ENCODE data around the genes LUC7L3 and TOB1.

DNA sequence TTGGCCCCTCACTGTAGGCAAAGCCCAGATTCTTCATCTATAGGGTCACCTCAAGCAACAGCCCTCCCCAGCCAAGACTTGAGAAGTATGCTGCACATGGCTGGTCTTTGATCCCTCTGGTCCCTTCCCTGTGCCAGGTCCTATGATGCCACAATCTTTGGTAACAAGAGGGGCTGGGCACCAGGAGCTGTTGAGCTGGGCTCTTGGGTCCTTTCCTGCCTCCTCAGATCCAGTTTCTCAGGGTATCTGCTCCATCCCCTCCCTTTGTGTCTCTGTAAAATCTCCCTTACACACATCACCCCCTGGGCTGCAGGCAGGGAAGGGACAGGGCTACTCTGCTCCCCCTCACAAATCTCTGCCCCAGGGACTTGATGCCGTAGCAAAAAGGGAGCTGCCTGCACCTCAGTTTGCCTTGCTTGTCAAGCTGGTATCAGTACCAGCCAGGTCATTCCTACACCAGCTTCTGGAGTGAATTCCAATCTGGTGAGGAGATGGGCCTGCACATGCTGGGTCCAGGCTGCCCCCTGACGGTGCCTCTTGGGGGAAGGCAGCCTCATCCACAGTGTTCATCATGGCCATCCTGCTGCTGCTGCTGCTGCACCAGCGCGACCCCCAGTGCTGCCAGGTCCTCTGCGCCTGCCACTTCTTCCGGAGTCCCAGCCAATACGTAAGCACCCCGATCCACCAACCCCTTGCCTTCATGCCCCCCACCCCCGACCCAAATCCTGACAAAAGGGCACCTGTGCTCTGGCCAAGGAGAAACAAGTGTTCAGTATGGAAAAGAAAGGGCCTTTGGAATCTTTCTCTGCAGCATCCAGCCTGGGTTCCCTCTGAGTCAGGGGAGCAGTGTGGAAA lies 8.4 kb downstream of the MRPL27 start:
- PRO-cap = no peak
- RAMPAGE, long total RNA, 2 experiments = no peak in any of the 2 experiments

DNA sequence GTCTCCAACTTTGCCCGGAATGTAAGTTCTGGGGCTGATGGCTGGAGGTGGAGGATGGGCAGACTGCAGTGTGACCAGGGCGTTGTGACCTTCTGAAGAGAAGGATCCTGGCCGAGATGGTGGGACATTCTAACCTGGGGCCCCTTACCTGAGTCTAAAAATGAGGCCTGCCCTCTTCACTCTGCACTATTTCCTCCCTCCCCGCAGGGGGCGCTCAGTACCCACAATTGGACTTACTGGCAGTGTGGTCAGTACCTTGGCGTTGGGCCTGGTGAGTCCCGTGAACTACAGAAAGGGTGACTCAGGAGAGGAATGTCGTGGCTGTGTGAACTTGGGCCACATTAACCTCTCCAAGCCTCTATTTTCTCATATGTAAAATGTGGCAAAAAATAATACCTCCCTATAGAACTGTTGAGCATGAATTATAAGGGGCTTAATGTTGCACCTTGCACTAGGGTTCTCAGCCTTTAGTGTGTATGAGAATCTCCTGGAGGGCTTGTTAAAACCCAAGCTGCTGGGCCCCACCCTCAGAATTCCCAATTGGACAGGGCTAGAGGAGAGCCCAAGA lies 3.9 kb downstream of the RSAD1 start:
- PRO-cap = no peak
- RAMPAGE, long total RNA, 2 experiments = no peak in any of the 2 experiments

DNA sequence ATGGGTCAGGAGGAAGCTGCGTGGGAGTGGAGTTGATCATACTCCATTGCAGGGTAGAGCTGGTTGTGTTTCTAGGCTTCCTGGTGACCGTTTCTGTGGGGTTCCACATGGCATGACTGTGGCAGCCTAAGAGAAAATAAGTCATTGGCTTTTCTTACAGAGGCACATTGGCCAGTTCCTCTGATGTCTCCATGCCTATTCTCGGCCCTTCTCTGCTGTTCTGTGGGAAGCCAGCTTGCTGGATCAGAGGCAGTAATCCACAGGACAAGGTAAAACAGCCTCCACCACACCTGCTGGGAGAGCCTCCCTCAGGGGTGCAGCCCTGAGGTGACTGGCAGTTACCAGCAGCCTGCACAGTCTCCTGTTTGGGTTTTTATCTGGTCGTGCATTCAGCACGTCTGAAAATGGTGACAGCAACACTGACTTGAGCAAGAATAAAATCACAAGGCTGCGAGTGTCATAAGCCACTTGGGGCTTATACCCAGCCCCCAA lies 10.7 kb upstream of the EPN3 start:
- PRO-cap = unidirectional peak, plus-strand start at position 234 of the sequence
- RAMPAGE, long total RNA, 2 experiments = no peak in any of the 2 experiments

DNA sequence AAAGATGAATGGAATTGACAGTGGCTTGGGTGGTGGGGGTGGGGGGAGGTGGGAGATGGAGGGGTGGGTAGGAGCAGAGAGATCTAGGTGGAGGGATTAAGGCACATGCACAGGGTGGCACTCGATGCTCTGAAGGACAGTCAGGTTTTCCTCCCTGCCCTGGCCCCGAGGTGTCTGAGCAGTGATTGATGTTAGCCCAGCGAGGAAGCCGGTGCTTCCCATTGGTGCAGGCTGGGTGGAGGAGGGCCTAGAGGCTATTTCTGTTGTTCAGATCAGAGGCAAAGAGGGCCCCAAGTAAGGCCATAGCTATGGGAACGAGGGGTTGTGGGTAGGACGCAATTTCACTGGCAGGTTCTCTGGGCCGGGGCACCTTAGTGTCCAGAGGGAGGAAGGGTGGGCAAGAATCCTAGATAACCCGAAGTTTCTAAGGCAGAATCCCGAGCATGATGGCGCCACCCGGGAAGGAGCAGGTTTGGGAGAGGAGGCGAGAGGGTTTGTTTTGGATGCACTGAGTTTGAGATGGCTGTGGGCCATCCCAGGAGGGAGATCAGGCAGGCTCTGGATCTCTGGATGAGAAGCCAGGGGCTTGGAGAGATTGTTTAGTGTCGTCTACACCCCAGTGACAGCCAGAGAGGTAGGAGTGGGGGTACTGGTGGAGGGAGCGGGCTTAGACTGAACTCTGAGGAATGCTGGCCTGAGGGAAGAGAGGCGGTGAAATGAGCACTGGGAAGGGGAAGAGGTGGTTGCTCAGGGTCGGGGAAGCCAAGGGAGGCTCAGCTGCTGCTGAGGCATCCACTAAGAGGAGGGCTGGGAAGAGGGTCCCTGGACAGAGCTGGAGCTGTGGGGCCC lies 23.3 kb downstream of the CACNA1G start:
- PRO-cap = no peak
- RAMPAGE, long total RNA, 2 experiments = no peak in any of the 2 experiments

DNA sequence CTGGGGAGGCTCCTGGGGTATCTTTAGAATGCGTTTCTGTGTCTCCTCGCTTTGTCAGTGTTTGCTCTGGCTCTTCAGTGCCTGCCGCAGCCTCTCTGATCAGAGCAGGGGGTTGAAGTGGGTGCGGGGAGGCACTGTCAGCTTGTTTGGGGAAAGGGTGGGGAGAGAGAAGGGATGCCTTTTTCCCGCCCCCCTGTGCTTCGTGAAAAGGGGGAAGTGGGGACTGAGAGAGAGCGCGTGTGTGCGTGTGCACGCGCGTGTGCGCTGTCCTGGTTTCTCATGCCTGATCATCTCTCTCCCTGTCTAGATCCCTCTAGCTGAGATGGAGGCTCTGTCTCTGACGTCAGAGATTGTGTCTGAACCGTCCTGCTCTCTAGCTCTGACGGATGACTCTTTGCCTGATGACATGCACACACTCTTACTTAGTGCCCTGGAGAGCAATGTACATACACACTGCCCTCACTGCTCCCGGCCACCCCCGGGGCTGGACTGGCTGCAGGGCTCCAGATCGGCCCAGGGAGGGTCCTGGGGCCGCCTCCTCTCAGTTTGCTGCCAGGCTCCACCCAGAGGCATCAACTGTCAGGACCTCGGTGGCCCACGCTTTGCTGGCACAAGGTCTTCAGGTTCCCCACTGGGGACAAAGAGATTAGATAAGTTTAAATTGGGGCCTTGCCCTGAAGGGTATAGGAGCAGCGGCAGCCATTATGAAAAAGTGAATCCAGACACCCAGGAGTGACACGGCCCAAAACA lies 13.2 kb upstream of the ABCC3 start:
- PRO-cap = no peak
- RAMPAGE, long total RNA, 2 experiments = no peak in any of the 2 experiments

GRCh38 chr17:50630377-50630915 lies 4.2 kb upstream of the ABCC3 start:
- PRO-cap = no peak
- RAMPAGE, long total RNA, 2 experiments = no peak in any of the 2 experiments

DNA sequence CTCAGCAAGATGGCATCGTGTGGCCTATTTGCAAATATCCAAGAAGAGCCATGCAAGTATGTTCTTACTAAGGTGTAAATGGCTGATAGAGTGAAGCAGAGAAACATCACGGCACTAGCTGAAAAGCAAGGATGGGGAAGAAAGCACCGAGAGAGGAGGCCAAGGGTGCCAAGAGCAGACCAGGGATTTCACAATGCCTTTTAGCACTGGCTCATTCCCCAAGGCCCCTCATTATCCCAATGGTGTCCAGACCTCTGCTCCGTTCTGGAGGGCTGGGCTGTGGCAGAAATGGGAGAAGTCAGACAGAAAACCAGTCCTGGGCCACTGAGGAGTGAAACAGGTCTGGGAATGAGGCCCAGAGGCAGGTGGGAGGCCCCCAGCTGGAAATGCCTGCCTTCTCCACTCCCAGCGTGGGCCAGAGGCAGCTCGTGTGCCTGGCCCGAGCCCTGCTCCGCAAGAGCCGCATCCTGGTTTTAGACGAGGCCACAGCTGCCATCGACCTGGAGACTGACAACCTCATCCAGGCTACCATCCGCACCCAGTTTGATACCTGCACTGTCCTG lies 20.5 kb downstream of the ANKRD40 start:
- PRO-cap = no peak
- RAMPAGE, long total RNA, 2 experiments = no peak in any of the 2 experiments

DNA sequence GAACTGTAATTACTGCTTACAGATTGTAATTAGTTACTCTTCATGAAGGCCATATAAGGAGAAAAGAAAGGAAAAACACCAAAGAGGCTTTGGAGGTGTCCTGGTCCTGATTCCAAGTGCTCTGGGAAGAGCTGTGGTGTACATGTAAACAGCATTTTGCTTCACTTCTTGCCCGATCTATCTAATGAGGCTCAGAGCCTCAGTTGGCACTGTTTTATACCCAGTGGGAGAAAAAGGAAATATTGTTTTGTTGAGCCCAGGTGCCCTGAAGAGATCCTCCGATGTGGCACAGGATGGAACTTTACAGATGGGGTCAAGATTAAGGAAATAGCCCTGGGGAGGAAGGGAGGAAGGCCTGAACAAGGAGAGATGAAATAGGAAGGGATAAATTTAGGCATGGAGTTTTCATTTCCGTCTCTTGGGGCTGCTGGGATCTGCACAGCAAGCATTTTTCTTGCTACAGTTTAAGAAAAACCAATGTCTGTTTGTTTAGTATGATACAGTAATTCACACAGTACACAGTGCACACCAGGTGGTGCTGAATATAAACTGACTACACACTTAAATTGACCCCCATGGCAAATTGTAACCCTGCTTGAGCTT lies 845 bp upstream of the ANKRD40 start:
- PRO-cap = no peak
- RAMPAGE, long total RNA, 2 experiments = no peak in any of the 2 experiments

DNA sequence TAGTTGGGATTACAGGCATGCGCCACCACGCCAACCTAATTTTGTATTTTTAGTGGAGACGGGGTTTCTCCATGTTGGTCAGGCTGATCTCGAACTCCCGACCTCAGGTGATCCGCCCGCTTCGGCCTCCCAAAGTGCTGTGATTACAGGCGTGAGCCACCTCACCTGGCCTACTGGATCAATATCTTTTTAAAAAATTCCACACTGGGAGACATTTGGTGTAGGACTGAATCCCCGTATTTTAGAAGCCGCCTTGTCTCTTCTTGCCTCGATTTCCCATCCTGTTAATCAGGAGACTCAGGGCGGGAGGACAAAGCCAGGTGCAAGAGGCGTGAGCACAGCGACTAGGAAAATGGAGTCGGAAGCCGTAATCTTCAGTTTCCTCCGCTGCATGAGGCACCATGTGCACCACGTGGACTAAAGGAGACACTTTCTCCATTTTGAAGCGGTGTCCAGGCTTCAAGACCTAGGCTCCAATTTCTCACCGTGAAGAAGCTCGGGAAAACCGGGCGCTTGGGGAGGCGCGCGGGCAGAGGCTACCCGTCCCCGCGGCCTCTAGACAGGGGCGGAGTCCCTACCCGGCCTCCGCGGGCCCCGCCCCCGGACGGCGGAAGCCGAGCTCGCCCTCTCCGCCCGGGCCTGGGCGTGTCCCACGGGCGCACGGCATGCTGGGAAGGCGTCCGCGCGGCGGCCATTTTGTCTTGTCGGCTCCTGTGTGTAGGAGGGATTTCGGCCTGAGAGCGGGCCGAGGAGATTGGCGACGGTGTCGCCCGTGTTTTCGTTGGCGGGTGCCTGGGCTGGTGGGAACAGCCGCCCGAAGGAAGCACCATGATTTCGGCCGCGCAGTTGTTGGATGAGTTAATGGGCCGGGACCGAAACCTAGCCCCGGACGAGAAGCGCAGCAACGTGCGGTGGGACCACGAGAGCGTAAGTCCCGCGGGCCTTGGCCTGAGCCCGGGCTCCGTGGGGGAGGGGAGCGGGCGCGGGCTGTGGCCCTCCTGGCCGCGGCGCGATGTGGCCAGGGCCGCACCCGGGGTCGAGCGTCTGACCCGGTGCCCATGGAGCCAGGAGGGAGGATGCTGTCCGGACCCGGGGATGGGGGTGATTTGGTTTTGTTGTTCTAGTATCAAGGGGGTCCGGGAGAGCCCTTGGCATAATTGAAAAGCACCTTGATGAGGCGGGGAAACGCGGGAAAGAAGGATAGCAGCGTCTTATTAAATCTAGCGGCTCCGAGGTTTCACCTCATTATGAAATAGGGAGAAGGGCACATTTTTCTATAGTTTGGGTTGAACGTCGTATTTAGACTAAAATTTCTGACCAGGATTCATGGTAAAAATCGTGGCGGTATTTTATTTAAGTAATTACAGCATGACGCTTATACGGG lies at the start of gene LUC7L3:
LUC7L3 (plus strand) TSS at position 699 of the 1,384 bp plus-strand sequence.
- PRO-cap = bidirectional peak, plus-strand start at position 726 of the sequence, minus-strand start at position 557 of the sequence
- RAMPAGE, long total RNA, 2 experiments = start-site peak on the plus strand in 2 of 2 experiments, centred at positions 718 to 721 of the sequence, 231 to 483 reads per replicate

DNA sequence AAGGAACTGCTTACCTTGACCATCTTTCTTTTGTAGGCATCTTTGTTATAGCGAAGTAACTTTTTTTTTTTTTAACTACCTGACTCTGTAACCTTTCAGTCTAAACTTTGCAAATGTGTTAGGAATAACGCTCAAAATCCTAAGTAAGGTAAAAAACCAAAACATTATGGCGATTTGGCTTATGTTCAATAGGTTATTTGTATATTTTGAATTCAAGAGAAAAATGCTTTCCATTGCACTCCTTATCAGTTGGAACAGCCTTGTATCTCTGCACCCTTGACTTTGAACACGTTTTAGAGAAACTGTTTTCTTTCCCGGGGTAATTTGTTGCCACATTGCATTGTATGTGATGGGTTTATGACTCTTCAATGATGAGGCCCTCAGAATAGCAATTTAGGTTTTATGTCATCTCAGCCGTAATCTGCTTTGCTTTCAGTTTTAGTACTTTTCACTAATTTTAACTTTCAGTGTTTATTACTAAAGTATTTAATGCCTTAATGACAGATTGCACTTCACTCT lies 1.7 kb downstream of the LUC7L3 start:
- PRO-cap = no peak
- RAMPAGE, long total RNA, 2 experiments = no peak in any of the 2 experiments

DNA sequence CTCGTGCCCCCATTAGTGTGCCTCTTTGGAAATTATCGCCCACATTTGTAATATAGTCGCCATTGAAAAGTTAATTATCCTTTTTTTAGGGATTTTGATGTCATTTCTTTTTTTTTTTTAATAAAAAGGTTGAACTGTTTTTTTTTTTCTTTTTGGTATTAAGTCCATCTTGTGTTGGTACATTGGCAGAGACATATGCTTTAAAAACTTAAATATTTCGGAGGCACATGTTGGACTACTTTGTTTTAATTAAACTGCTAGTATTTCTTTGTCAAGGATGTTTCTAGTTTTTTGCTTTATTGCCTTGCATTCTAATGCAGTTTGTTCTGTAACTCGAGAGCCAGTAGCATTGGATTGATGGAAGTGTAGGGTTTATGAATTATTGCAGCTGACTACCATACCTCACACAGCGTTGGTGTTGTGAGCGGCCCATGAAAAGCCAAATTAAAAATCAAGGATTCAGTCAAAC lies 16.4 kb downstream of the ANKRD40CL start:
- PRO-cap = no peak
- RAMPAGE, long total RNA, 2 experiments = no peak in any of the 2 experiments

DNA sequence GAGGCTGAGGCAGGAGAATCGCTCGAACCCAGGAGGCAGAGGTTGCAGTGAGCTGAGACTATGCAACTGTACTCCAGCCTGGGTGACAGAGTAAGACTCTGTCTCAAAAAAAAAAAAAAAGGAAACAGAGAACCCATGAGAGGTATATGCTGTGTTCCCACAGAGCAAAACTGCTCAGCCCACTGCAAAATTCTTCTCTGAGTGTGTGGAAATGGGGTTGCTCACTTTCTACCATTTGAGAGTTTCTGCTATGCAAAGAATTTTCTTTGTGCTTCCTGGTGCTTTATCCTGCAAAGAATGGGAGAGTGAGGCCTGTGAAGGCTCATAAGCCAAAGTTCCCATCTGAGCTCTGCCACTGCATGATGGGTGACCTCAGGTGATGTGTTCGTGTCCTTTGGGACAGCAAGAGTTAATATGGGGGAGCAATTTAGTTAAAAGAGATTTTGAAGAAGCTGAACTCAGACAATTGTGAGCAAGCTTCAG lies 22.7 kb upstream of the ANKRD40CL start:
- PRO-cap = no peak
- RAMPAGE, long total RNA, 2 experiments = no peak in any of the 2 experiments

- PRO-cap = unidirectional peak, plus-strand start at chr17:50852332
- RAMPAGE, long total RNA, 2 experiments = no peak in any of the 2 experiments
Measured at GRCh38 chr17:50851546-50852408, 14.4 kb downstream of the TOB1 start.

- PRO-cap = bidirectional peak, plus-strand start at chr17:50865059, minus-strand start at chr17:50865040; bidirectional peak, plus-strand start at chr17:50865442, minus-strand start at chr17:50865352; bidirectional peak, plus-strand start at chr17:50865730, minus-strand start at chr17:50865633
- RAMPAGE, long total RNA, 2 experiments = no peak in any of the 2 experiments
Measured at GRCh38 chr17:50864595-50865910, 1.1 kb downstream of the TOB1 start.

DNA sequence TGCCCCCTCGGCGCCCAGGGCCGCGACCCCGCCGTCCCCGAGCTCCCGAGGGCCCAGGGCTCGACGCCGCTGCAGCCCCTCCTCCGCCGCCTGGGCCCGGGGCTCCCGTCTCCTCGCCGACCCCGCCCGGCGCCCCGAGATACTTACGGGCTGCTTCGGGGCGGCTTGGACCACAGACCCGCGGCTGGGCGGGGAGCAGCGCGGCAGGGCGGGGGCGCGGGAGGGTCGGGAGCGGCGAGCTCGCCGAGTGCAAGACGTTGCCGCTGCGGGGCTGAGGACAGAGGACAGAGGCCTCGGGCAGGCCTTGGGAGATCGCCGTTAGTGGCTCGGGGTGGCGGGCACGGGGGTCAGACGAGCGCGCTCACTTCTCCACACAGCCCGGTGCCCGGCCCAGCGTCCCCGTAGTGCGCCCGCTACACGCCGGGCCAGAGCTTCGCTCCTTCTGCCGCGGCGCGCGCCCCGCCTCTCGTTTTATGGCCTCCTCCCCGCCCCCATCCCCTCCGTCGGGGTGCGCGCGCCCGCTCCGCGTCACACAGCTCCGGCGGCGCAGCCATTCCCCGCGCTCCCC lies at the start of gene TOB1:
TOB1 (minus strand) TSS at position 444 of the 568 bp plus-strand sequence.
- PRO-cap = bidirectional peak, plus-strand start outside the sequence, minus-strand start at position 444 of the sequence
- RAMPAGE, long total RNA, 2 experiments = start-site peak on the minus strand in 2 of 2 experiments, centred at positions 445 to 456 of the sequence, 33 to 424 reads per replicate

DNA sequence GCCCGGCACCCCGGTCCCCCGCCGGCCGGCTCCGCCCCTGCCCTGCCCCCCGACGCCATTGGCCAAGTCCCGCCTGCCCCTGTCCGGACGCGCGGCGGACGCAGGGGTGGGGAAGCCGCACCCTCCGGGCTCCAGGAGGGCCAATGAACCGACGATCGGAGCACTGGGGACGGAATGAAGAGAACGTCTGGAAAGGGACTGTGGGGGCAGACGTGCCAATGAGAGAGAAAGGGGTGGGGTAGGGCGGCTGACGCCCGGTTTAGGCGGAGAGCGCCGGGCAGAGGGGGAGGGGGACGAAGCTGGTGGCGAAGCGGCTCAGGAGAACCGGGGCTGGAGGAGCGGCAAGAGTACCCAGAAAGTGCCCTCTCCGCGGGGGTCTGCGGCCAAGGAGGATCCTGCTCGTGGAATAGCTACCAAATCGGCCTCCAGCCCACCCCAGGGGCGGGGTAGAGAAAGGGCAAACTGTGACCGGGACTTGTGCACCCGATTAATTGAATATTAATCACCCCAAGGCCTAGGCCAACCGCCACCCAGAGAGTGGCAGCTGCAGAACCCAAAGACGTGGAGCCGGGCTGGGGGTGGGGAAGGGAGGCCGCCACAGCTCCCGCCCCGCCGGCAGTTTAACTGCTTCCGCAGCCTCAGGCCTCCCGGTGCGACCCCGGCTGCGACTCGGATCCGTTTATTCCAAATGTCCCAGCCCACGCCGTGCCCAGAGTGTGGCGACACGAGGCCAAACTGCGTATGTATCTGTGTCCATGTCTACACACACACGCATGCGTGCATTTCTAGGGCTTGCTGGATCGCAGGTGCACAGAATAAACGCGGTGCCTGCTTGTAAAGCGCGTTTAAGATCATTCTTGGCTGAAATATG lies 560 bp upstream of the TOB1 start:
- PRO-cap = bidirectional peak, plus-strand start at position 280 of the sequence, minus-strand start outside the sequence; bidirectional peak, plus-strand start at position 549 of the sequence, minus-strand start at position 561 of the sequence; bidirectional peak, plus-strand start at position 811 of the sequence, minus-strand start at position 681 of the sequence
- RAMPAGE, long total RNA, 2 experiments = start-site peak on the plus strand in 1 of 2 experiments, centred at position 286 of the sequence, 14 reads per replicate

DNA sequence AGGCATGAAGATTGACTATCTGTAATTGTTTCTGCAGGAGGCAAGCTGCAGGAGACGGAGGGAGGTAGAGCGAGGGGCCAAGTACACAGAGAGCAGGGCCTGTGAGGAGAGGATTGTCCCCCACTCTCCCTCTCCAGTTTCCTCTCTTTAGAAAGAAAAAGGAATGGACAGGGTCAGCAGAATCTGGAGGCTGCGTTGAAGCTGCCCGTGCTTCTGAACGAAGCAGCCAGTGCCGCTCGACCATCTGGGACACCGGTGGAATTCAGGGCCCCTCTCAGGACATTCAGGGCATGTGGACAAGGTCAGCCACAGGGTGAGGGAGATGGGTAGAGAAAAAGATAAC lies 33.9 kb upstream of the TOB1 start:
- PRO-cap = unidirectional peak, plus-strand start at position 55 of the sequence
- RAMPAGE, long total RNA, 2 experiments = no peak in any of the 2 experiments

DNA sequence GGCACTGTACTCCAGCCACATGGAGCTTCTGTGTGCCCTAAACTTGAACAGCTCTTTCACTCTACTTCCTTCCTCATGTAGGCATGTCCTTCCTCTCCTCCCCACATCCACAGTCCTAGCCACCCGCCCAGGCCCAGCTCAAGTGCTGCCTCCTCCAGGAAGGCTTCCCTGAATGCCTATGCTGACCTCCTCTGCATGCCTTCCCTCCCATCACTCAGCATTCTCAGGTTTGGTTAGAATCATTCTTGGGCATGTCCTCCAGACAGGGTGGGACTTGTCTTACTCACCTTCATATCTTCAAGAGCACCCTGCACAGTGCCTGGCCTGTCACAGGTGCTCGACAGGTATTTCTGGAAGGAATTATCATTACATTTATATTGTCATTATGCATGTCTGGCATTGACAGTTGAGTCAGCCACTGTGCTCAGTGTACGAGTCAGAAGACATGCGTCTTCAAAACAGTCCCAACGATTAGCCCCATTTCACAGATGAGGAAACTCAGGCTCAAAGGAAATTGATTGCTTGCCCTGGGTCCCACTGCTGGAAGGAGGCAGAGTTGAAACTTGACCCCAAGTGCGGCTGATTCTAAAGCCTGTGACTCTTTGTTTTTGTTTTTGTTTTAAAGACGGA lies 42.2 kb upstream of the TOB1 start:
- PRO-cap = no peak
- RAMPAGE, long total RNA, 2 experiments = no peak in any of the 2 experiments

GRCh38 chr17:50949548-50950673 lies 83.8 kb upstream of the TOB1 start:
- PRO-cap = bidirectional peak, plus-strand start at chr17:50949836, minus-strand start at chr17:50949625
- RAMPAGE, long total RNA, 2 experiments = no peak in any of the 2 experiments

DNA sequence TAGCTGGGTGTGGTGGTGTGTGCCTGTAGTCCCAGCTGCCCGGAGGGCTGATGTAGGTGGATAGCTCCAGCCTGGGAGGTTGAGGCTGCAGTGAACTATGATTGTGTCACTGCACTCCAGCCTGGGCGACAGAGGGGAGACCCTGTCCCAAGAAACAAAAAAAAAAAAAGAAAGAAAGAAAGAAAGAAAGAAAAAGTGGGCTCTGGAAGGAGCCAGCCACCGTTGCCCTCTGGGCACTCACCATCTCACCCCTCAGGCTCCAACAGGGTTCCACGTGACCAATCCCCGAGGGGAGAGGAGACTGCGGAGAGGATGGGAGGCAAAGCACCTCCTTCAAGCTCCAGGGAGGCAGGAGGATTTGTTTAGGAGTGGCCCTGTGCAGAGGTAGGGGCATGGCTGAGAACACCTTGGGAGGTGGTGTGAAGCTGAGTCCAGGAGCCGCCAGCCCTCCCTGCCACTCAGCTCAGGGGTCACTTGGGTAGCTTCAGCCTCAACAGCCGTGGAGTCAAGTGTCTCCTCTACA lies 87.4 kb upstream of the TOB1 start:
- PRO-cap = no peak
- RAMPAGE, long total RNA, 2 experiments = no peak in any of the 2 experiments